Mammary microvascular endothelial cell (primary cell): ENCODE measurements around a stretch of chr2.

GRCh38 chr2:118846071-118846288 is 1.5 kb downstream of the EN1 start:
- RAMPAGE, long total RNA: no peak

GRCh38 chr2:118970577-118971326 is 28.8 kb downstream of the MARCO start:
- RAMPAGE, long total RNA: no peak

DNA sequence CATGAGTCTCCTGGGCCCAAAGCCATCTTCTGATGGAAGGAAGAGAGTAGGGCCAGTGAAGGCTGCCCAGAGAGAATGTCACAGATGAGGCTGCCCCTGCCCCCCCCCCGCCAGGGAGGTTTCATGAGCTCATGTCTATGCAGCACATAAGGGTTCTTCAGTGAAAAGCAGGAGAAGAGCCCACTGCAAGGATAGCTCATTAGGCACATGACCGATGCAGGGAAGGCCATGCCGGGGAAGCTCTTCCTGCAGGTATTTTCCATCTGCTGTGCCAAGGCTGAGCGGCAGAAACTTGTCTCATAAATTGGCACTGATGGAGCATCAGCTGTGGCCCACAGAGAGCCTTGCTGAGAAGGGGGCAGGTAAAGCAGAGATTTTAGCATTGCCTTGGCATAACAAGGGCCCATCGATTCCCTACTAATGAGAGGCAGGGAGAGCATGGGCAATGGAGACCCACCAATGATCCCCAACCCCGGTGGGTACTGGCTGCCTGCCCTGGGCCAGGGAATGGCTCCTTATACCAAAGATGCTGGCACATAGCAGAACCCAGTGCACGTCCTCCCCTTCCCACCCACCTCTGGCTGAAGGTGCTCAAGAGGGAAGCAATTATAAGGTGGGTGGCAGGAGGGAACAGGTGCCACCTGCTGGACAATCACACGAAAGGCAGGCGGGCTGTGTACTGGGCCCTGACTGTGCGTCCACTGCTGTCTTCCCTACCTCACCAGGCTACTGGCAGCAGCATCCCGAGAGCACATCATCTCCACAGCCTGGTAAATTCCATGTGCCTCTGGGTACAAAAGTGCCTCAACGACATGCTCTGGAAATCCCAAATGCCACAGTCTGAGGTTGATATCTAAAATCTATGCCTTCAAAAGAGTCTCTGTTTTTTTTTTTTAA is 41.3 kb downstream of the STEAP3 start:
- RAMPAGE, long total RNA: no peak

- RAMPAGE, long total RNA: no peak
These were observed 59.4 kb downstream of the STEAP3 start for GRCh38 chr2:119283008-119283489.

- RAMPAGE, long total RNA: no peak
These were observed 60.4 kb downstream of the C2orf76 start for GRCh38 chr2:119305830-119307050.

GRCh38 chr2:119425617-119426764 is 5.7 kb upstream of the TMEM37 start:
- RAMPAGE, long total RNA: no peak

- RAMPAGE, long total RNA: no peak
These were observed 4.6 kb upstream of the TMEM37 start for GRCh38 chr2:119426765-119427683.

DNA sequence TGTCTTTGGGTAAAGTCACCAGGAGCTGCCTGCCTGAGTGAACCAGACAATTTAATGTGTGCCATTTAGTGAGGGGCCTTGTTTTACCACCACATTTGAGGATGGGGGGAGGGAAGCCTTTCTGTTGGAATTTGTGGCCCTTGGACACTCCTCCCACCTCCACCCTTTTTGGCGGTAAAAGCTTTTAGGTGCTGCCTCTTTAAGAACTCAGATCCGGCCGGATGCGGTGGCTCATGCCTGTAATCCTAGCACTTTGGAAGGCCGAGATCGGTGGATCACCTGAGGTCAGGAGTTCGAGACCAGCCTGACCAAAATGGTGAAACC is 1.1 kb upstream of the TMEM37 start:
- RAMPAGE, long total RNA: no peak

GRCh38 chr2:119476401-119476780 is 44.7 kb downstream of the TMEM37 start:
- RAMPAGE, long total RNA: no peak

GRCh38 chr2:119480739-119481200 is 43.5 kb downstream of the SCTR start:
- RAMPAGE, long total RNA: no peak

- RAMPAGE, long total RNA: no peak
These were observed 40.9 kb downstream of the SCTR start for GRCh38 chr2:119483289-119483809.

DNA sequence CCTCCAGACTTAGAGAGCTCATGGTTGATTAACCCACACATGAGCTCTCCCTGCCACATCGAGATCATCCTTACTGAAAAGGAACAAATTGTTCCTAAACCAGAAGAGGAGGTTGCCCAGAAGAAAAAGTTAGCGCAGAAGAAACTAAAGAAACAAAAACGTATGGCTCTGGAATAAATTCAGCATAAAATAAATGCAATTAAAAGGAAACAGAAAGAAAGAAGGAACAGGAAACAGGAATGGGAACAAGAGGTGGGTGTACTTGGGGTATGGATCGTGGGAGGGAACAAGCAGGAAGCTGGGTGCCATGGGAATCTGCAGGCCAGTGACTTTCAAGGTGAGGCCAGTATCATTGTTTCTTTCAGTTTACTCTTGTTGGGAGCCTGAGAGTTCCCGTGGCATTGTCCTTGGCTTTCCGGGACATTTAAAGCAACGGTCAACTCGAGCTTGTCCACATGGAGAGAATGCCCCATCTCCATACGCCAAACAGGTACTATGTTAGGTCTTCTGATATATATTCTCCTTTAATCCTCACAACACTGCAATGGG is 21.1 kb downstream of the TMEM177 start:
- RAMPAGE, long total RNA: no peak

- RAMPAGE, long total RNA: no peak
These were observed 1.5 kb downstream of the RALB start for GRCh38 chr2:120254104-120254584.

DNA sequence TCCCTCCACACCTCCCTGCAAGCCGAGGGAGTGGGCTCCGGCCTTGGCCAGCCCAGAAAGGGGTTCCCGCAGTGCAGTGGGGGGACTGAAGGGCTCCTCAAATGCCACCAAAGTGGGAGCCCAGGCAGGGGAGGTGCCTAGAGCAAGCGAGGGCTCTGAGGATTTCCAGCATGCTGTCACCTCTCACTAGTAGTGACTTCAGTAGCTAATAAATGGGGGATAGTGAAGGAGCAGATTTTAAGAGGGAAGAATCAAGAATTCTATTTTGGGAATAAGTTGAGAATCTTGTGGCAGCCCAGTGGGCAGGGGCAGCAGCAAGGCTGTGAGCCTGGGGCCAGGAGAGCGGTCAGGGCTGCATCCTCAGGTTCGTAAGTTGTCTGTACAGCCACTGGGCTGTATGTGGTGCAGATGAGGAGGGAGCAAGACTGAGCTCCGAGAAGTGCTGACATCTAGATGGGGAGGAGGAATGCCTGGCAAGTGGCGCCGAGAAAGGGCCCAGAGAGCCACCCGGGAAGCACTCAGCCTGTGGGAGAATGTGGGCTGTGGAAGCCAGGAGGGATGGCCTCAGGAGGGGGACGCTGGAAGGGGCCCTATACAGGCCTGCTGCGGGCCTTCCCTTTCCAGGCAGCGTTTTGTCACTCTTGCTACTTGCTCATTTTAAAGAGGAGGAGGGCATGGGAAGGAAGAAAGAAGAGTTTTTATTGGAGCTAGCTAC is 7.6 kb downstream of the RALB start:
- RAMPAGE, long total RNA: no peak

DNA sequence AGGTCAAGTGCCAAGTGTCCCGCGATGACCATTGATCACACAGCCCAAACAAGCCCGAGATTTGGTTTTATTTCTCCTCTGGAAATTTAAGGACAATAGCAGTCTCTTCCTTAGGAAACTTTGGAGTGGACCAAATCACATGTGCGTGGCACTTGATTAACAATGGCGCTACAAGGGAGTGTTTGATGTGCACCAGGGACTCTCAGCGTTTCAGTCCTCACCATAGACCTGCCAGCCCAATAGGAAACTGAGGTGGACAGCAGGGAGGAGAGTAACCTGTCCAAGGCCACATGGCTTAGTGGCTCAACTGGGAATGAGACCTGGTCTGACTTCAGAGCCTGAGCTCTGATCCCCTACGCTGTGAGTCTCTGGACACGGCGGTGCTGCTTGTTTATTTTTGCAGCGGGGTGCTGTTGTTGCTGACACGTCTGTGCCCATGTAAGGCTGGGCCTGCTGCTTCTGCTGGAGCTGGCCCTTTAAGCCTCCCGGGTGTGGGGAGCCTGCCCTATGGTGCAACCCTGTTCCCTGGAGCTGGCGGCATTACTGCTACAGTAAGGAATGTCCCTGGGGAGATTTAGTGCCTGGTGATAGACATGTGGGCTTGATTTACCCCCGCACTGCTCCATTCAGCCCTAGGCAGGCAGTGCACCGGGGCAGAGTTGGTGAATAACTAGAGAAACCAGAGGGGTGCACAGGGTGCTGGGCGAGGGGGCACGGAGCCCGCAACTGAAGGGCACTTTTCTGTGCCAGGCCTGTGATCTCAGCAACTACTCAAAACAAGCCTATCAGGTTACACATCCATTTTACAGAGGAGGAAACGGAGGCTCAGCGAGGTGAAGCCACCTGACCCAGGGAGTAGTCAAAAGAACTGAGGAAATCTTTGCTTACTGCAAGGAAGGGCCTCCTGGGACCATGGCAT is 194.4 kb downstream of the INHBB start:
- RAMPAGE, long total RNA: no peak

DNA sequence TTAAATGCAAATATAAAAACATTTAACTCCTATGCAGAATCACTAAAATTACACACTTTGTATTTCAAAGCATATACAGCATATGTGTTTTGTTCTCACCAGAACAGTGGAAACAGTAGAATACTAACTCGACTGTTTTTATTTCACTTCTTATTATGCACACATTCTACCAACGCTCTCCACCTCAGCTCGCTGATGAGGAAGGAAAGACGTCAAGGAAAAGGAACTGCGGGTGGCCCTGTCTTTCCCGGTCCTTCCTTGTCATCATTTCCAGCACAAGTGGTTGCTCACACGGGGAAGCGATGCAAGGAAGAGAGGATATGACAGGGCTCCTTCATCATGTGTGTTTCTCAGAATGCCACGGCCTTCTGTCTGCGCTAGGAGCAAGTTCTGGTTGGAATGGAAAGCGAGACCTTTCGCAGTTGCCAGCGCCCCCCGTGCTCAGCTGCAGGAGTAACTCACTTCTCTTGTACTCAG is 191.9 kb upstream of the GLI2 start:
- RAMPAGE, long total RNA: no peak

DNA sequence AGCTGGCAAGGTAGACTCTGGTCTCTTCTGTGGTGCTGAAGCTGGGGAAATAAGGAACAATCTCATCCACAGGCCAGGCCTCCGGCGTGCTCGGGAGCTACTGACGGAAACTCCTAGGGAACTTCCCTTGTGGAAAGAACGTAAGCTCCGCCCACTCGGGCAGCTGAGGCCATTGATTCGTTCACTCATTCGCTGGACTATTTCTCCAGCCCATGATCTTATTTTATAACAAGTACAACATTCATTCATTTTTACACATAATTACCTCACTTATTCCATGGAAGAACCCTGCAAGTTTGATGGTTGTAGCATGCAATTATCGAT is 182.4 kb upstream of the GLI2 start:
- RAMPAGE, long total RNA: no peak

DNA sequence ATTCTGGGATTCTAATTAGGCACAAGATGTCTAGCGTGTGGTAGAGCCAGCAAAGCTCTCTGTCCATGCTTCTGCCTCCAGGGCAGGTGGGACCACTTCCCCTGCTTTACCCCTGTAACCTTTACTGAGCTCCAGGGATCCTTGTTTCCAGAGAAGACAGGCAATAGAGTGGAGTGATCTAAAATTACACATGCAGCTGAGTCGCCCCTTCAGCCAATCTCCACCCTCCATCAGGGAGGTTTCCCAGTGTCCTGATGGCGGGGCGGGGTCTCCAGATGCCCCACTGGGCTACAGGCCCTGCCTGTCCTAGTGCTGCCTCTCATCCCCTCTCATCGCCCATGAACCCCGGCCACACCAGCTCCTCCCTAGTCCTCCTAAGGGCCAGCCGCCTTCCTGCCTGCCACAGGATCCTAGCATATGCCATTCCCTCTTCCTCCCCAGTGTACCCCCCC is 144.2 kb upstream of the GLI2 start:
- RAMPAGE, long total RNA: no peak

DNA sequence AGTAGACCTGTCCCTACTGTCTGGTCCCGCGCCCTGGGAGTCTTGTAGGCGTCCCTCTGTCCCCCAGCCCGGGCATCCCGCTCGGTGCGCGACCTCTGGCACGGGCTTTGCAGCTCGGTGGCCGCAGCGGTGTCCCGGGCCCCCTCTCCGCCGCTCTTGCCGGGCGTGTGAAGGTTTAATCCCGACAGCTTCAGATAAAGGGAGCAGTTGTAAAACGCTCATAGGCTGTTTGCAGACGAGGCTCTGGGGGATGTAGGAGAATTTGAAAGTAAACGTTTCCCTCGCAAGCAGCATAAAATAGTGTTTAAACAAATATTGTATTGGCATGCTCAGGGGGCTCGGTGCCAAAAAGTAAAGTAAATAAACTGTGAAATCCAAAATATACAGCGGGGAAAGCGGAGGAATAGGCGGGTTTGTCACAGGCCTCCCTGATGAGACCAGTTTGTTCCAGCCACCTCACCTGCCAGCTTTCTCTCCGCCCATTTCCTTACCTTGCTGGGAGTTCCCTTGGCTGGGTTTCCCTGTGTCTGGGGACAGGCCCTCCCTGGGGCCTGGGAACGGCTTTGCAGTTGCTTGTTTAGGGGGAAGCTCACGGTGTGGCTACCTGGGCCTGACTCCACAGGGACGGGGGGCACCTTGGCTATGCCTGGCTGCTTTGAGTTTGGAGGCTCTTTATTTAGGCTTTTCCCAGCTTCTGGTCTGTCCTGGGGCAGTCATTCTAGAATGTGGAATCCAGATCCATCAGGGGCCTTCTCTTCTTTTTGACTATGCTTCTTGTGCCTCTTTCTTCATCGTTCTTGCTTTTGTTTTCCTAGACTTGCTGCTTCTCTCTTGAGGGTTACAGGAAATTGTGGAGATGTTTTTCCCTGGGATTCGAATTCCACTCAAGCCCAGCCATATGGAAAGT is 2.1 kb downstream of the GLI2 start:
- RAMPAGE, long total RNA: no peak

DNA sequence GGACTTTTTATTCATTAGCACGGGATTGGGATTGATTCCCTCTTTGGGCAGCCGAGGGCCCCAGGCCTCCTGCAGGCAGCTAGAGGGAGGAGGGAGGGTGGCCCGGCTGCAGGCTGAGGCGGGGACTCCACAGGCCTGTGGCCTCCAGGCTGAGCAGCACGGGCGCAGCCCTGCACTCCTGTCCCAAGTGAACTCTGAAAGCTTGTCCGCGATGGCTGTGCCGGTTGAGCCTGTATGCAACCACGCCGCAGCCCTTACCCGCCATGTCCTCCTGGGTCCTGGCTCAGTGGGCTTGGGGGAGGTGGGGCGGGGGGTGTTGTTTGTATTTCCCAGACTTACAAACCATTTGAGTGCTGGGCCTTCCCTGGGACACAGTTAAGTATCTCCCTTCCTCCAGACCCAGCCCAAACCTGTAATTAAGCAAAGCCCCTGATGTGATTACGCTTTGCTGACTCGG is 5.1 kb downstream of the GLI2 start:
- RAMPAGE, long total RNA: no peak